ENCODE results near the gene SCLY.

DNA sequence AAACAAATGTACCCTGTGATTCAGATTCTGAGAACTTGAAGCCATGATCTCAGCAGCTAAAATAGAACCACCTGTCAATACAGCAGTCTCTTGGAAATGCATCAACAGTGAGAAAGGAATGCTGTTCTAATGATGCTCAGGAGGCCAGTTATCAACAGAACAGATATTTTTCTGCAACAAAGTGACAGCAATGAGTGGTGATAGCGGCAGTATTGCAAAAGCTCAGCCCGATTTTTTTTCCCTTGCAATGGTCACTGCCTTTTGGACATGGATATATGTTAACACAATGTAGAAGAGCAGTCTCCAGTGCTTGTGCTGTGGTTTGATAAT lies 10.6 kb downstream of the COL6A3 start:
- PRO-cap, 2 experiments, result no peak in any of the 2 experiments

DNA sequence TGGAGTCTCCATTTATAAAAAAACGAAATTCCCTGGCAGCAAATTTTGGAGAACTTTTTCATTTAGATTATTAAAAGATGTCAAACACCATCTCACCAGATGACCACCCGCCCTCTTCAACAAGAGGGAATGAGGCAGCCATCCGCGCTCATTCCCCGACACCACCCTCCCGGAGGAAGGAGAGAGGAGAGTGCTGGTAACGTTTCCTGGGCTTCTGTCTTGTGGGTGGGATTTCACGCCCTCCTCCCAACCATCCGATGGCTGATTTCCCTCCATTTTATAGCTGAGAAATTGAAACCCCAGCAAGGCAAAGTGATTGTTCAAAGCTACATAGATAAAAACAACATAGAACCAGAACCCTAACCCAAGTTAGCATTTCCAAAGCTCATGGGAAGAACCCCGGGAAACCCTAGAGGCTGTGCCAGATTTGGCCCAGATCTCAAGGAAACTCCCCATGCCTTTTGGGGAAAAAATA lies 8.6 kb downstream of the COL6A3 start:
- PRO-cap, 2 experiments, result no peak in any of the 2 experiments

DNA sequence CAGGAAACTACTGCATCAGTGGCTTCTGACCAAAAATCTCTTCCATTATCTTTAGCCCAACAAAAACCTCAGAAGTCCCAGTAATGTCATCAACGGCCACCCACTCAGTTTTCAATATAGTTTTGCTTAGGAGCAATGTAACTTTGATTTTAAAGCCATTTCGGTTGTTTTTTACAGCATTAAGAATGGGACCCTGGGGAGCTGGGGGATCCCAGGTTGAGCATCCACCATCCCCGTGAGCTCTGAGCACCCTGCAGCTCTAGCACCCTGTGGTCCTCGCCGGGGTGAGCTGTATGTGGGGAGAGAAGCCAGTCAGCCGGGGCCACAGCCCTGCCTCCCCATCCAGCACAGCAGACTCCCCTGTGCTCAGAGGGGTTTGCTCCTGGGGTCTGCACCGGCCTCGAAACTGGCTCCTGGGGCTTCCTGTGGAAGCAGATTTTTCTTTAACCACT lies 1.4 kb downstream of the COL6A3 start:
- PRO-cap, 2 experiments, result no peak in any of the 2 experiments

GRCh38 chr2:237475198-237476107 lies 11.6 kb upstream of the MLPH start:
- PRO-cap, 2 experiments, result peak in 2 of 2 experiments; most common plus-strand start chr2:237475421 (in 2); most common minus-strand start chr2:237475326 (in 2)

DNA sequence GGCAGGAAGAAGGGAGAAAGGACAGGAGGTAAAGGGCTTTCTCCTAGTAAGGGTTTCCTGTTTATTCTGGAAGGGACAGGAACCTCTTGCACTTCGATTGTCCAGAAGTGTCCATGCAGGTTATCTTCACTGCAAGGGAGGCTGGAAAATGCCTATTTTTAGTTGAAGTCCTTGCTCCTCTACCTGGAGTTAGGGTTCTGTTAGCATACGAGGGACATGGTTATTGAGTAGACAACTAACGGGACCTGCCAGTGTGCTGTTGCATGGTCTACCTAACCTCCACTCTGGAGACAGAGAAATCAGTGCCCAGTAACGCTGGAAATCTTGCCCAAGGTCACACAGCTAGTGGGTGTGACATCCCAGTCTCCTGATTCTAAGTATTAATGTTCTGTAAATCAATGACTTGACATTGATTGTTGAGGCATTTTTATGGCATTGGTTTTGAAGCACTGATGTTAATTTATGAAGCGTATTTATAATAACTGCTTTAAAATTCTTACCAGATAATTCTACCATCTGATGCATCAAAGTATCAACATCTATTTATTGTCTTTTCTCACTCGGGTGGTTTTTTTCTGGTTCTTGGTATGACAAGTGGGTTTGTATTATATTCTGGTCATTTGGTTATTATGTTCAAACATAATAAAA lies 10.5 kb upstream of the MLPH start:
- PRO-cap, 2 experiments, result no peak in any of the 2 experiments

- PRO-cap, 2 experiments, result no peak in any of the 2 experiments
These were observed 9.9 kb downstream of the MLPH start for GRCh38 chr2:237496999-237497403.

GRCh38 chr2:237541739-237542278 lies 24.6 kb upstream of the PRLH start:
- PRO-cap, 2 experiments, result no peak in any of the 2 experiments

- PRO-cap, 2 experiments, result no peak in any of the 2 experiments
These were observed 33.1 kb downstream of the LRRFIP1 start for GRCh38 chr2:237660547-237660884.

DNA sequence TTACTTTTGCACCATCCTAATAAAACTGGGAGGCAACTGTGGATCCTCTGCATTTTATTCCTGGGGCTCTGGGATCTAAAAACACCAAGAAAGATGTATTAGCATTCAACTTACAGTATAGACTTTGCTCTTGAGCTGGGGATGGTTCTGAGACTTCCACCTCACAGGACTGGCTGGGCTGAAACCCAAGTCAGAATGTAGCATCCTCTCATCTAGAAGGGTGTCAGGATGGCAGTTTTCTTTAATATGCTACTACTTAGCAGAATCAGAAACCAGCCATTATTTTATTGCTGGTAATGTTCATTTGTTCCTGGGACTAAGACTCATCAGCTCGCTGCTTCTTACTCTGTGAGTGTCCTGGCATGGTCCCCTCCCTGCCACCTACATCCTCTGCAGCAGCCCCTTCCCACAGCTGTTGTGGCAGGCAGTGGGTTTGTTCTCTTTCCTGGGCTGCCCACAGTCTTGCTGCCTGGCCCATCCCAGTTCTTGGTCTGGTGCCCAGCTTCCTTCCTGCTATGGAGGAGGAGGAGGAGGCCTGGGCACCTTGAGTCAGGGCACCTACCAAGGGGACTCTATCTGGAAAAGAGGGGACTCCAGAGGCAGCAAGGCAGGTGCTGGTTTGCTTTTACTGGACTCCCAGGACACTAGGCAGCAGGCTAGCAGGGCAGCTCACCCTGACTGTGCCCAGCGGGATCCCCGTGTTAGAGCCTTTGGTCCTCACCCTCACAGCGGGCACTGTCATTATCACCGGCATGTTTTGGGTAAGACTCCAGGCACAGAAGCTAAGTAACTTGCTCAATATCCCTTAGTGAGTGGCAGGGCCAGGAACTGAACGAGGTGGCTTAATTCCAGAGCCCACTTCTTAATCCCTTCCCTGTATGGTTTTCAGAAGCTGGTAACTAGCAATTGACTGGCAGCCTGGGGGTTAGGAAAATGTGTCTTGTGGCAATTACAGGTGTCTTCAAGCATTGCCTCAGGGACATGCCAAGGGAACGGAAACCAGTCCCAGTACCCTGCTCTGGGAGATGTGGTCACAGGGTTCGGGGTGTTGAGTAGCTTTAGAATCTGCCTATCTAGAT lies 62.1 kb downstream of the LRRFIP1 start:
- PRO-cap, 2 experiments, result no peak in any of the 2 experiments

DNA sequence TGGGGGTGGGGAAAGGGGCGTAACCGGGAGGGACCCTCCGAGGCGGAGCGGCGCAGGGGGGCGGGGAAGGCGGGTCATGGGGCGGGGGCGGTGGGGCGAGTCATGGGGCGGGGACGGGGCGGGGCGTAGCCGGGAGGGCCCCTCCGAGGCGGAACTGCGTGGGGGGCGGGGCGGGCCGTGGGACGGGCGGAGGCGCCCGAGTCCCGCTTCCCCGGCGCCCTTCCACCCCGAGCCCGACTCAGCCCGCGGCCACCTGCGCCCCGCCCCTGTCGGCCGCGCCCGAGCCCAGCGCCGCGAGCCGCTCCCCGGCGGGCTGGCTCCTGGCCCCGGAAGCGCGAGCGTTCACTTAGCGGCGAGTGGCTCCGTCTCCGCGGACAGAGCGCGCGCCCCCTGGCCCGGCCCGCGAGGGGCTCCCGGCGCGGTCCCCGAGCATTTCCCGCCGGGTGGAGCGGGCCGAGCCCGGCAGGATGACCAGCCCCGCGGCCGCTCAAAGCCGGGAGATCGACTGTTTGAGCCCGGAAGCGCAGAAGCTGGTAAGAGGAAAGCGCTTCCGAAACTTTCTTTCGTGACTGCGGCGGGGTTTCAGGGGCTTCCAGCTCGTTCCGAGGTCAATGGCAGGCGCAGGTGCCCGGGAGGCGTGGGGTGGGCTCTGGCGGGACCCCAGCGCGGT lies 64.7 kb downstream of the LRRFIP1 start:
- PRO-cap, 2 experiments, result peak in 2 of 2 experiments; most common plus-strand start position 171 of the sequence (in 2); most common minus-strand start position 367 of the sequence (in 1)

GRCh38 chr2:237699733-237700462 lies 72.5 kb downstream of the LRRFIP1 start:
- PRO-cap, 2 experiments, result no peak in any of the 2 experiments

GRCh38 chr2:237712143-237713440 lies 85.2 kb downstream of the LRRFIP1 start:
- PRO-cap, 2 experiments, result no peak in any of the 2 experiments

DNA sequence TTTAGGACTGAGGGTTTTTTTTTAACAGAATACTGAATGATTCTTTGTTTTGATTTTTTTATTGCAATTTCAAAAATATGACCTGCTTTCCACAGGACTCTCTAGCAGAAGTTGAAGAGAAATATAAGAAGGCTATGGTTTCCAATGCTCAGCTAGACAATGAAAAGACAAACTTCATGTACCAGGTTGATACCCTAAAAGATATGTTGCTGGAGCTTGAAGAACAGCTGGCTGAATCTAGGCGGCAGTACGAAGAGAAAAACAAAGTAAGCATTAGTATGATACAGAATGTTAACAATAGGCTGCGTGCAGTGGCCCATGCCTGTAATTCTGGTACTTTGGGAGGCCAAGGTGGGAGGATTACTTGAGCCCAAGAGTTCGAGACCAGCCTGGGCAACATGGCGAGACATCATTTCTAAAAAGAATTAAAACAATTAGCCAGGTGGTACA lies 45.3 kb upstream of the RBM44 start:
- PRO-cap, 2 experiments, result no peak in any of the 2 experiments

DNA sequence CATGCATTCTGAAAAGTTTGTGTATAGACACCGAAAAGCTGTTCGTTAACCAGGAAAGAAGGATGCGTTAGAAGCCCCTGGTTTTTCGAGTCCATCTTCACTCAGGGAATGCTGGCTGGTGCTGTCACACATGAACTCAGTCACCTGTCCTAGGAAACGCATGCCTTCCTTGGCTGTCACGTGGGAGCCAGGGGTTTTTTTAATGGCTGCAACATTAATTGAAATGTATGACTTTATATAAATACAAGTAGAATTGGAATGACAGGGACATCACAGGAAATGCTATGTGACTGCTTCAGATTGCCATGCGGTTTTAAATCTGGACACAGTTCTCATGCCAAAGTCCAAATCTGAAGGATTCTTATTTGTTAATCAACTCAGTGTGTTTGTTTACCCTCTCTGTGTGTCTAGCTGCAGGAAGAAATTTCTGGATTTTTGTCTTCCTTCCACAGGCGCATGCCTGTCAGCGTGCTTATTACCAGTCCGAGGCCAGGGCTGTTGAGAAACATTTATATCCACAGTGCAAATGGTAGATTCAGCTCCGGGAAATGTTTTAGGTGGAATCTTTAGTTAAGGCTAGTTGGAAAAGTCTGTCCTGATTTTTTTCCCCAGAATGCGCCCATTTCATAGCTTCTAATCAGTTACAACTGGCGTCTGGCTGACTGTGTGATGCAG lies 2.6 kb downstream of the RAMP1 start:
- PRO-cap, 2 experiments, result no peak in any of the 2 experiments

DNA sequence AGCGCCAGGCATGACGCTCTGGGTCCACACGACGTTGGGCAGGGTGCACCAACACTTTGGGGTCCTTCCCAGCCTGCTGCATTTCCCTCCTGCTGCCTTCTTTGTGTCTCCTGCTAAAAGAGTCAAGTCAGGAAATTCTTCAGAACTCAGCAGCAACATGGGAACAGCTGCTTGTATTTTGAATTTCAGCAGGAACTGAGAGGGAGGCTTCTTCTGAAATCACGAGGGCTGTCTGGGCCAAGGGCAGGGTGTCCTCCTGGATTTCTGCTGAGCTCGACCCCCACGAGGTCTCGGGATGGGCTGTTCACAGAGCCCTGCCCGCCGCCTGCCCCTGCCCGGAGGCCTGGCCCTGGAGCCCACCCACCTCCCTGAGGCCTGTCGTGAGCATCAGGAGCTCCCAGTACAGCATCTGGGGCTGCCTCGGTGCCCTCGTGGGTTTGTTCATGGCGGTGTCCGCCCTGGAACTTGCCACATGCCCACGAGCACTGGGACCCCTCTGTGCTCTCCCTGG lies 25.6 kb downstream of the RAMP1 start:
- PRO-cap, 2 experiments, result no peak in any of the 2 experiments

GRCh38 chr2:237899343-237899798 lies 39.9 kb downstream of the RAMP1 start:
- PRO-cap, 2 experiments, result no peak in any of the 2 experiments

DNA sequence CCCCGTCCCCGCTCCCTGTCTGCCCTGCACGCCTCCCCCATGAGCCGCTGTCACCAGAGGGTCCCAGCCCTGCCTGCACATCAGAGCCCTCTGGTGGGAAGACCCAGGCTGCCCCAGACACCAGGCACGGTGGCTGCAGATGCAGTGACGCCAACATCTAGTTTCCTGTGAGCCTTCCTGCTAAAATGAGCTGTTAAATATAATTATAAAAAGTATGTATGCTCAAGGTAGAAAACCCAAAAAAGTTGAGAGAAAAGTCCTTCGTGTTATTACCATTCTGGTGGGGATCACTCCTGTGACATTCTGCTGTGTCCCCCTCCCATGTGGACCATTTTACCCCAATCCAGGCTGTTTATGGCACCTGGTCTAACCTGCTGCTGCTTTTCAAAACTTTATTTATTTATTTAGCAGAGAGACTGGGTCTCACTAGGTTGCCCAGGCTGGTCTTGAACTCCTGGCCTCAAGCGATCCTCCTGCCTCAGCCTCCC lies 43.3 kb downstream of the RAMP1 start:
- PRO-cap, 2 experiments, result no peak in any of the 2 experiments

- PRO-cap, 2 experiments, result peak in 1 of 2 experiments; most common minus-strand start chr2:237967596 (in 1)
These were observed 775 bp downstream of the UBE2F start for GRCh38 chr2:237967248-237968330.

DNA sequence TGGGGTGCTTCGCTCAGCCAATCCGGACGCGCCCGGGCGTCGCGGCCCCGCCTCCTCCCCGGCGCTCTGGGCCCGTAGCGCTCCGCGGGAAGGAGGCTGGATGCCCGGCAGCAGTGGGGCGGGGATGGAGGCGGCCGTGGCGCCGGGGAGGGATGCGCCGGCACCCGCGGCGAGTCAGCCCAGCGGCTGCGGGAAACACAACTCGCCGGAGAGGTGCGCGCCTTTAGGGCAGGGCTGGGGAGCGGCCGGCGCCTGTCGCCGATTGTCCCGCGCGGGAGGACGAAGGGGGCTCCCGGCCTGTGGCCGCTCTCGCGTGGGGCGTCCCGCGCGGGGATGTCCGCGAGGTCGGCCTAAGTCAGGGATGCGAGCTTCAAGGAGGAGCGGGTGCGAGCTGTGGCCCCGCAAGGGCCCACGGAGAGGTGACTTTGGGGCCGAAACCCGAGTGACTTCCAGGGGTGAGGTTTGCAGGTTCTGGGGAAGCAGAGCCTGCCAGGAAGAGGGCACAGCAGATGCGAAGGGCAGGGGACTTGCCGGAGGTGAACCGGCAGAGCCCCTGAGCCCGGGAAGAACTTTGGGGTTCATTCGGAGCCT lies at the start of gene SCLY:
Gene SCLY, plus strand, starts transcription at position 71 of the 591 bp plus-strand sequence.
- PRO-cap, 2 experiments, result peak in 2 of 2 experiments; most common plus-strand start position 113 of the sequence (in 2)

GRCh38 chr2:238107495-238107906 lies 7.4 kb downstream of the ESPNL start:
- PRO-cap, 2 experiments, result no peak in any of the 2 experiments